Mesenchymal stem cell of Wharton's jelly (primary cell): Measurements from ENCODE around the gene PDZD8.

DNA sequence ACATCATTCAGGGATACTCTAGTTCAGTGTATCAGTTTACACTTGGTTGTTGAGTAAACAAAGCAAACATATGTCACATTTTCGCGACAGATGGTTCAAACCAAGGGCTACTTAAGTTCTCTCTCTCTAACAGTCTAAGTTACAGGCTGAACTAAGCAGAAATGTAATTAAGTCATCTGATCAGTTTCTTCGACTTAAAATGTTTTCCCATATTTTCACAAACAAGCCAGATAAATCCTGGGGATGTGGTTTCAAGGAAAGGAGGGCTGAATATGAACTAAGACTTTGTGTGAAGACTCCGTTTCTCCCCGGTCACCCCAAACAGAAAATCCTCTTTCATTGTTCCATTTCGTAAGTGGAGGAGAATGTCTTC, 1.7 kb upstream of the GFRA1 start:
- CAGE, long polyA plus RNA: no peak

GRCh38 chr10:116278588-116279245, 5.7 kb upstream of the GFRA1 start:
- CAGE, long polyA plus RNA: no peak

GRCh38 chr10:116548097-116548639, 2.4 kb downstream of the PNLIP start:
- CAGE, long polyA plus RNA: no peak

DNA sequence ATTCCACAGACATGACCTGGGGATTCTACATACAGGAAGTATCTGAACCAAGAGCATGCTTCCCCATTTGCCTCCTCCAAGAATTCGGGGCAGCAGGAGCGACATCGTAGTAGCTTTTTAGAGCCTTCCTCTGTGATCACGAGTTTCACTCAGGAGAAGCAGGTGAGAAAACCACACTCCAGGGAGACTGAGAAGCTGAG, 18.4 kb upstream of the C10orf82 start:
- CAGE, long polyA plus RNA: no peak

DNA sequence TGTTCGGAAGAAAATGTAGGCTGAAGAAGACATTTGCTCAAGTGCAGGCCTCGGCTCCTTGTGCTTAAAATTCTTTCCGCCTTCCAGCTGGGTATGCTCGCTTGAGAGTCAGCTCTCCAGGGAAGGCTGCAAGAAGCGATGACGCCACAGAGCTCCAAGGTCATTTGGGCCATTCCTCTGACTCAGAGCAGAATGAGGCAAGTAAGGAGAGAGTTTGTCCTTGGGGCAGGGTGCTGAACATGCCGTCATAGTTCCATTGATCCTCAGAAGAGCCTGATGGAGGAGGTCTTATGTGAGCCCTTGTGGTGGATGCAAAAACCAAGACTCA, 27.4 kb upstream of the HSPA12A start:
- CAGE, long polyA plus RNA: no peak

- CAGE, long polyA plus RNA: no peak
Measured at GRCh38 chr10:116829991-116830548, 19.2 kb upstream of the ENO4 start.

DNA sequence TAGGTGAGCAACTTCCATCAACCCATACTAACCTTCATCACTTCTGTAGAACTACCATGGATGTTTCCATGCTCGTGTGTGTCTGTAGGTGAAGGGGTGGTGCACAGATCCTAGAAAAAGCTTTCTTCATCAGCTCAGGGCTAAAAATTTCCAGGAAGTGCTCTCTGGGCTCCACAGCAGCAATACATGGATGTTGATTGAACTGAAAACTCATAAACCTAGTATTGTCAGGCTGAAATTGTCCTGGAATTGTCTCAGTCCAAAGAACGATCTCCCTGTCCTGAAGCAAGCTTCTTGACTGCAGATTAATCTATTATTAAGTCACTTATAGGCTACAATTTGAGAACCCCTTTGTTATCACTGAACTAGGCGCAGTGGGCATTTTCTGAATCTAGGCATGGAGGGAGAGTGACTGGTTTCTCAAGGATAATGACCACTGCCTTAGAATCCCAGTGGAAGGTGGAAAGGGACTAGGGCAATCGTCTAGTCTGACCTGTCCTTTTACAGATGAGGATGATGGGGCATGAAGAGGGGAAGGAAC, 39.8 kb downstream of the ENO4 start:
- CAGE, long polyA plus RNA: no peak

DNA sequence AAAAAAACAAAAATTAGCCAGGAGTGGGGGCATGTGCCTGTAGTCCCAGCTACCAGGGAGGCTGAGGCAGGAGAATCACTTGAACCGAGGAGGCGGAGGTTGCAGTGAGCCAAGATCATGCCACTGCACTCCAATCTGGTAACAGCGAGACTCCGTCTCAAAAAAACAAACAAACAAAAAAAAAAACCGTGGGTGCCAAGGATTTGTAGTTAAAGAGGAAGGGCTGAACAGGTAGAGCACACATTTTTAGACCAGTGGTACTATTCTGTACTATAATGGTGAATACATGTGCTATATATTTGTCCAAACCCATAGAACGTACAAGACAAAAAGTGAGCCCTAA, 17.3 kb downstream of the SHTN1 start:
- CAGE, long polyA plus RNA: no peak

DNA sequence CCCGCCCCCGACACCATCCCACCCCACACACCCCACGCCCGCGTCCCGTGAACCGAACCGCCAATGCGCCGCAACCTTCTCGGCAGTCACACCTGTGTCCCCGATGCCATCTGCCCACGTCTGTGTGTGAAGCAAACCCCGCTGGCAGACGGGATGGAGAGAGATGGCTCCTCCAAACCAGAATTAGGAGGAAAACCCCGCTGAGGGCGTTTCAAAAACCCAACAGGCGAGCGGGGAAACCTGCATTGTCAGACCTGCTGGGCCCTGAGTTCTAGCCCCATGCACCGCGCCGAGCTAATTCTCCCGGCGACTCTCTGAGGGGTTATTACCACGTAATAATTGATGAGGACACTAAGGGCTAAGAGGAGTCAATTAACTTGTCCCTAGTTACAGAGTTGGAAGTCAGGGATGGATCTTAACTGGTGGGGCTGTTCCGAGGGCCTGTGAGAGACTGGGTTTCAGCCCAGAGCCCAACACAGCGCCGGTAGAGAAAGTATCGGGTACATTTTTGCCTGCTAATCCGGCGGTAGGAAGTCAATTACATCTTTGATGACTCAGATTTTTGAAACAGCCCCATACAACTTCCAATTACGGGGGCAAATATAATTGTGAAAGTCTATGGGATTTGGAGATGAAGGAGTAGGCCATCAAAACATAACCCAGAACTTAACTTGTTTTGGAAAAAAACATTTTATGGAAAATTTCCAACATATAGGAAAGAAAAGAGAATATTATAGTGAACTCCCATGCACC, 28.3 kb upstream of the KCNK18 start:
- CAGE, long polyA plus RNA: no peak

DNA sequence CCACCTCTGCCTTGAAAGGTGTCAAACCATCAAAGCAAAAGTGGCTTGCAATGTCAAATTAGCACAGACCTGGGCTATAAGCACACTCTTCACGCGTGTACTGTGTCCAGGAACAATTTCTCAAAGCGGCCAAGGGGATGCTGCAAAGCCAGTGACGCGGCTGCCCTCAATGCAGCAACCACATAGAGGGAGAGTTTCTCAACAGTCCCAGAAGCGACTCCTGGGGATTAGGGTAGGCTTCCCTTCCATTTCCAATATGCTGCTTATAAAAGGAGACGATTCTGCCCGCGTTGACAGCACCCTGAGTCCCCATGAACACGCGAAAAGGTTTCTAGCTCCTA, 1.4 kb downstream of the PDZD8 start:
- CAGE, long polyA plus RNA: no peak

- CAGE, long polyA plus RNA: no peak
Measured at GRCh38 chr10:117374970-117375860, at the start of gene PDZD8. Gene PDZD8 (minus strand): TSS chr10:117375440.

DNA sequence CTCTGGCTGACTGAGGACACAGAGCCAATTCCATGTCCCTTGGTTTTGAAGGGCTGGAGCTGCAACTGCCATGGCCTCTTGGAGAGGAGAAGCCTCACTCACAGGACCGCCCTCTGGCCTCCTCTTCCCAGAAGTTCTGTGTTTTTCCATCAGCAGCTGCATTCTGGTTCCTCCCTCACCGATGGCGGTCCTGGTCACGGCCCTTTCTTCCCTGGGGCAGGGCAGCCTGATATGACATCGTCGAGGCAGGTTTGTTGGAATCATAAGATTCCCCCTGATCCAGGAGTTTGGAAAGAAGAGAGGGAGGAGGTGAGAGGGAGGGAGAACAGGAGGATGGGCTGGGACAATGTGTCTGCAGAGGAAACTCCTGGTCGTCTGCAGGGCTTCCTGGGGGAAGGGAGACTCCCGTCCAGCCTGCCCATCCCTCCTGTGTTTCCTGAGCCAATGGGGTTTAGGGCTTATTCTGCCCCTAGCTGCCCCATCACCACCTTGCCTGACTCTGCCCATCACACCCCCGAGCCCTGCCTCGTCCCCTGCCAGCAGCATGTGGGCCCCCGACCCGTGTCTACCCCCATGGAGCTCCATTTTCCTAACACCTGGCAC, 82.8 kb upstream of the PDZD8 start:
- CAGE, long polyA plus RNA: no peak

- CAGE, long polyA plus RNA: no peak
Measured at GRCh38 chr10:117543967-117544613, 1.5 kb downstream of the EMX2 start.

GRCh38 chr10:117719353-117719671, 176.8 kb downstream of the EMX2 start:
- CAGE, long polyA plus RNA: no peak

- CAGE, long polyA plus RNA: no peak
Measured at GRCh38 chr10:118241204-118241696, 100.9 kb downstream of the FAM204A start.

DNA sequence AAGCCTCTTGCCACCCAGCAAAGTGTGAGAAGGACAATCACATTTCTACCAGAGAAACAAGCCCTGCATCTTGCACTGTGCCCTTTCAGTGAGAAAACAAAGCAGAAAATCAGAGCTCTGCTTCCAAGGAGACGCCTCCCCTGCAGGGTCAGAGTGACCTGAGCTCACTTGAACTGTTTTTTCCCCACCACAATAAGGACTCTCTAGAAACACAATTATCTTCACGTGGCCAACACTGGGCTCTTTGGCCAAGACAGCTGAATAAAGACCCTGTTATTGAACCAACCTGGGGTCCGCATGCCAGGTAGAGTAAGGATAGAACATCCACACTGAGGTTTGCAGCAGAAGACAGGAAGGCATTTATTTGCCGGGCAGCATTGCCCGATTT, 30.1 kb upstream of the PRLHR start:
- CAGE, long polyA plus RNA: no peak

GRCh38 chr10:118672064-118672788, 76.8 kb upstream of the PRLHR start:
- CAGE, long polyA plus RNA: no peak

DNA sequence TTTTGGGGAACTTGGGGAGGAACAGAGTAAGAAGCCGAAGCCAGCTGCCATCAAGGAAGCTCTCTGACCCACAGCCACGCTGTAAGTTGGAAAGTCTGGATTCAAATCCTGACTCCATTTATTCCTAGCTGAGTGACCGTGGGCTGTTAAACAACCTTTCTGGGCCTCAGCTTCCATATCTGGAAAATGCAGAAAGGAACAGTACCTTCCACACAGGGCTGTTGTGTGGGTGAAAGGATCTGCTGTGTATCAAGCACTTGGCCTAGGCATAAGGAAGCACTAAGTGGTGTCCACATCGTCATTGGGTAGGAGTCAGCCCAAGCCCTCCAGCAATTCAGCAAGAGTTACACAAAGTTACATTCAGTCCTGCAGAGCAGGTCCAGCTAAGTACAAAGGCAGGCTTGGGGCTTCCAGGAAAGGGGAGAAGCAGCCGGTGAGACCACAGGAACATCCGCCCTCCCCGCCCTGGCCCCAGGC, 69.5 kb upstream of the NANOS1 start:
- CAGE, long polyA plus RNA: no peak

GRCh38 chr10:119050402-119051500, 21.2 kb downstream of the NANOS1 start:
- CAGE, long polyA plus RNA: no peak

DNA sequence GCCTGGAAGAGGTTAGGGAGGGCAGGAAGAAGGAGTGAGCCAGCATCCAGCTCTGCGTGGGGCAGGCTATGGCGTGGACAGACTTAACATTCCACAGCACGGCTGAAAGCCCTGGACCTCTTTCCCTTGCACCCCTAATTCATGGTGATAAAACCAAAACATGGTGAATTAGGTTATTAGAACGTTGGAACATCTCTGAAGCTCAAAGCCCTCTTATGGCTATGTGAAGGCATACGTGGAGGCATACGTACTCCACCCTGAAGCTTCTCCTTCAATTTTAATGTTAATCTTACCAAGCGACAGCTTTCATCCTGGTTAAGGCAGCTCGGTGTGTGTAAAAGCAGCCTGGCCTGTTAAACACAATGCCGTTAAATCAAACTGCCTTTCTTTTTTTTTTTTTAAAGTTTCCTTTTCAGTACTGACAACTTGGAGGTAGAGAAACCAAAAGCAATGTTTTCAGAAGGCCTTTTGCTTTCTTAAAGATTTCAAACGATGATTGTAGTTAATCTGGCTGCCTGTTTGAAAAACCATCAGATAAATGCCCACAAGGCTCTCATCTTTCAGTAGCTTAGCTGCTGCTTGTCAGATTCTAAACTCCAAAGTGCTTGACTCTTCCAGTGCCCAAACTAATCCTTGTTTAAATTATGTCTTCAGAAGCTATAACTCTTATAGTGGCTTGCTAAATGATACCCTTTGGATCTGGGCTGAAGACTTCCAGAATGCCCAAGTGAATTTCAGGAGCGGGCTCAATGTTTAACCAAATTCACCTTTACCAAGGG, 4.6 kb downstream of the GRK5 start:
- CAGE, long polyA plus RNA: no peak